HTR-8/SVneo (cell line): Measurements from ENCODE around the genes ITGA1, ARL15 and CDC20B.

GRCh38 chr5:52773973-52774568 is 13.6 kb upstream of the ITGA1 start:
- RRBS: no CpG with 5 or more reads among the region's 6 CpGs

GRCh38 chr5:52787893-52788776 is at the start of gene ITGA1:
Gene ITGA1 (plus strand): TSS chr5:52787916.
- RRBS: 2% methylated on average over 8 of the region's 50 CpGs

DNA sequence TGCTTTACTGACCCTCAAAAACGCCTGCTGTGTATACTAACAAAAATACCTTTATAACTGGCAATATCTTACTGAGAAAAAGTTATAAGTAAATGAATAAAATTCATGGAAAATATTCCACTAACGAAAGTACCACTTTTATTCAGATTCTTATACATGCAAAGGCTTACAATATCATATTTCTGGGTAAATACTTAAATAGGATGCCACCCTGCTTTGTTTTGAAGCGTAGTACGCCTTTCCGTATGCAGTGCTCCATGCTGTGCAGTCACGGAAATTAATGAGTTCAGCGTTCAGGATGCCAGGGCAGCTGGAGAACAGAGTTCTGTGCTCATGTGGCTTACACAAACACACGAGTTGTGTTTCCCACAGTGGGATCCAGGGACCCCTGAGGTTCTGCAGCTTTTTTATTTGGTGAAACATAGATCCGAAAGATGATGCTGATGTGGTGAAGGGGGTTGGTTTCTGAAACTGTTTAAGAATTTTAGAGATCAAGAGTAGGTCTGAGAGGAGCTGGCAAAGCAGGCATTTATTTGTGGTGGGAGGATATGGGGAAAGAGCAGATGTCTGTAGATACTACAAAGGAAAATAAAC is 52.5 kb downstream of the ITGA1 start:
- RRBS: no CpG with 5 or more reads among the region's 9 CpGs

DNA sequence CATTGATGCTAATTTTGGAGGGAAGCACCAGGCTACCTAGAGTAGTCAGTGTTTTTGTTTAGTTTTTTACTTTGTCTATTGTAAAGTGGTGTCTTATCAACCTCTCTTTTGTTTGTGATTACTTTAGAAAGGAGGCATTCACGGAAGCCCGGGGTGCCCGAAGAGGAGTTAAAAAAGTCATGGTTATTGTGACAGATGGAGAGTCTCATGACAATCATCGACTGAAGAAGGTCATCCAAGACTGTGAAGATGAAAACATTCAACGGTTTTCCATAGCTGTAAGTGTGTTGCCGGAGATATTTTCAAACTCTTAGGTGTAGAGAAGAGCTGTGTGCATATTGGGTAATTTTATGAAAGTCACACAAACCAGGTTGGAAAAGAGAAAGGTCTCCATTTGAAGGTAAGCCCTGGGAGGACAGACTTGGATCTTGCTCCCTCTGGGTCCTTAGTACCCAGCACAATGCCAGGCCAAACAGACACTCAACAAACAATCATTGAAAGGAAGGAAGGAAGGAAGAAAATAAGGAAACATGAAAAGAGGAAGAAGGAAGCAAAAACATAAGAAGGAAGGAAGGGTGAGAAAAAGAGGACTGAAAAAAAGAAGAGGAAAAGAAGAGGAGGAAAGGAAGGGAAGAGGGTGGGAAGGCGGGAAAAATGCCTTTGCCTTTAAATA is 100.1 kb downstream of the ITGA1 start:
- RRBS: no CpG with 5 or more reads among the region's 7 CpGs

DNA sequence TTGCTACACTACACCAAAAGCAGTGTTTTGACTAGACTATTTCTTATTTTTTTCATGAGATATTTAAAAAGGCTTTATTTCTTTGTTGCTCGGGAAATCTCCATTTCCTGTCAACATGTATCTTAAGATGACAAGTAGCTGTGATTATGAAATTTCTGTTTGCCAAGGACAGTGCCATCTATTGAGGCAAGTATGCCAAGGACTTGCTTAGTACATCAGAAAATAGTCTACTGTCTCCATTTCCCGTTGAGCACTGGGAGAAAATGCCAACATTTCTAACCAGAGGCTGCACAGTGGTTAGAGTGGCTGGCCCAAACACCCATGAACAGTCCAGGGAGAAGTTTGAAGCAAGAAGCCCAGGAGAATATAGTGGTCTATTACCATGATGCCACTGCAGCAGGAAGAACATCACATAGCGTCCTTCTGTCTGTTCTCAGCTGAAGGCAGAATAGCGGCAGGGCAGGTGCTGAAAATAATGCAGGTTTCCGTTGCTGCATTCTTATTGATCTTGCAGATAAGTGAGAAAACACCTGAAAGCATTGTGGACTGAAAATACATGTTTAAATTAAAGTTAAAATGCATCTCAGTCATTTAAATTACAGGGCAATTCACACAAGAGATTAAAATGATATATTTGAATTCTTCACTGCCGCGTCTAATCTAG is 93.2 kb upstream of the ITGA2 start:
- RRBS: no CpG with 5 or more reads among the region's 7 CpGs

GRCh38 chr5:52987569-52988273 is 1.4 kb upstream of the ITGA2 start:
- RRBS: 0% methylated on average over 1 of the region's 5 CpGs

GRCh38 chr5:53006674-53007413 is 17.7 kb downstream of the ITGA2 start:
- RRBS: no CpG with 5 or more reads among the region's 4 CpGs

GRCh38 chr5:53485789-53486660 is 5.6 kb downstream of the FST start:
- RRBS: no CpG with 5 or more reads among the region's 8 CpGs

GRCh38 chr5:53984028-53984811 is 326.2 kb downstream of the ARL15 start:
- RRBS: no CpG with 5 or more reads among the region's 3 CpGs

DNA sequence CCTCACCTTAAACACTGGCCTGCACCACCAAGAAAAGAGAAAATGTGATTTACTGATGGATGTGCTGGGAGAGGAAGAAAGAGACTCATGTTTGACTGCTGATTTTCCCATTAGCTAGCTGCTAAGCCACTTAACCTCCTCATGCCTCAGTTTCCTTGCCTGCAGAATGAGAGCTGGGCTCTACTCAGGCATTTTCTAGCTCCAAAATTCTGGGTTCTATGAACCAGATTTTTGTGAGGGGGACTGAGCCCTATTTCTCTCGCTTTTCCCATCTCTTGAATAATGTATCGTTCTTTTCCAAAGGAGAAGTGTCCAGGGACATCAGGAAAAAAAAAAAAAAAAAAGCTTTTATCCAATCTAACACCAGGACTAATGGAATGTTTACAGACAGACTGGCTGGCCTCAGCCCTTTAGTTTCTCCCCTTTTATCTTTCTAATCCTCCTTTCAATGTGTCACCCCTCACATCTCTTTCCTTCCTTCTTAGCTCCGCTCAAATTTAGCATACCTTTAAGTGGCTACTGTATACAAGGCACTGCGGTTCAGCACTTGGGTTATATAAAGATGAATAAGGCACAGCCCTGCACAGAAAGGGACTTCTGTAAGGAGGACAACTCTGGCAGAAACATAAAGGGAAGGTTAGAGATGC is 312.3 kb downstream of the ARL15 start:
- RRBS: no CpG with 5 or more reads among the region's 4 CpGs

DNA sequence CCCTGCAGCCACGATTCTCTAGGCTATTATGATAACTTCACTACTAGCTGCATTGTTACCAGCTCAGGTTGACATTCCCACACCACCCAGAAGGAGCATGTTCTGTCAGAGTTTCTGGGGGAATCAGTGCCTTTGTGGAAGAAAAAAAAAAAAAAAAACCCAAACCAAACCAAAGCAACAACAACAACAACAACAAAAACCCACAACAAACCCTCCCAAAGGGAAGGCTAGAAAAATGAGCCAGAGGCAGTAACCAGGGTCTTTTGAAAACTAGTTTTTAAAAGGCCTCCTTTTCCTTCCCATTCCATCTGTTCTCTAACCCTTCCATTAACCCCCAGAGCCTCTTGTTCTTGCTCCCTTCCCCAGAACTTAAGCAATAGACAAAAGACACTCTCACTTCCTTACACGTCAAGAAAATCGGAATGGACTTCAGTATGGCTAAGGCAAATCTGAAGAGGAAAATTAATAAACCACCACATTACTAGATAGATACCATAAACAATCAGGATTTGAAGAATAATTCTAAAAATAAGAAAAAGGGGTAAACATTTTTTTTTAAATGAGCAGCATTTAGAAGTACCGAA is 292.8 kb downstream of the ARL15 start:
- RRBS: no CpG with 5 or more reads among the region's 4 CpGs

- RRBS: no CpG with 5 or more reads among the region's 6 CpGs
These were observed 263.8 kb downstream of the ARL15 start for GRCh38 chr5:54046419-54047028.

GRCh38 chr5:54049888-54050645 is 260.3 kb downstream of the ARL15 start:
- RRBS: no CpG with 5 or more reads among the region's 4 CpGs

DNA sequence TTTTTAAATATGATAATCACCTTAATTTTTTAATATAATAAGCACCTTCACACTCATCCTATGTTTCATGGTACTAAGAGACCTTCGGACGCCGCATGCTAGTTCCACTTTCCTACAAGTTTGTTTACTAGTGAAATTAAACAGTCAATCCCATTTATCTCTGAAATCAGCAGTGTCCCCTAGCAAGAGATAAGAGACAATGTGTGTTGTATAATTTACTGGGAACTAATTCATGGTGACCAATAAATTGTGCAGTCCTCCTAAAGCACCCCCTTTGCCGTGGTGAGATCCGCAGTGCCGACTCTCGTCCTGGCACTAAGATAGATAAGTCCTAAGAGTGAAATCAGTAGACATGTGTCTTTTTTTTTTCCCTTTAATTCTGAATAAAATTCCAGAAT is 89.8 kb downstream of the ARL15 start:
- RRBS: no CpG with 5 or more reads among the region's 7 CpGs

GRCh38 chr5:54307552-54307985 is 2.8 kb downstream of the ARL15 start:
- RRBS: no CpG with 5 or more reads among the region's 3 CpGs

DNA sequence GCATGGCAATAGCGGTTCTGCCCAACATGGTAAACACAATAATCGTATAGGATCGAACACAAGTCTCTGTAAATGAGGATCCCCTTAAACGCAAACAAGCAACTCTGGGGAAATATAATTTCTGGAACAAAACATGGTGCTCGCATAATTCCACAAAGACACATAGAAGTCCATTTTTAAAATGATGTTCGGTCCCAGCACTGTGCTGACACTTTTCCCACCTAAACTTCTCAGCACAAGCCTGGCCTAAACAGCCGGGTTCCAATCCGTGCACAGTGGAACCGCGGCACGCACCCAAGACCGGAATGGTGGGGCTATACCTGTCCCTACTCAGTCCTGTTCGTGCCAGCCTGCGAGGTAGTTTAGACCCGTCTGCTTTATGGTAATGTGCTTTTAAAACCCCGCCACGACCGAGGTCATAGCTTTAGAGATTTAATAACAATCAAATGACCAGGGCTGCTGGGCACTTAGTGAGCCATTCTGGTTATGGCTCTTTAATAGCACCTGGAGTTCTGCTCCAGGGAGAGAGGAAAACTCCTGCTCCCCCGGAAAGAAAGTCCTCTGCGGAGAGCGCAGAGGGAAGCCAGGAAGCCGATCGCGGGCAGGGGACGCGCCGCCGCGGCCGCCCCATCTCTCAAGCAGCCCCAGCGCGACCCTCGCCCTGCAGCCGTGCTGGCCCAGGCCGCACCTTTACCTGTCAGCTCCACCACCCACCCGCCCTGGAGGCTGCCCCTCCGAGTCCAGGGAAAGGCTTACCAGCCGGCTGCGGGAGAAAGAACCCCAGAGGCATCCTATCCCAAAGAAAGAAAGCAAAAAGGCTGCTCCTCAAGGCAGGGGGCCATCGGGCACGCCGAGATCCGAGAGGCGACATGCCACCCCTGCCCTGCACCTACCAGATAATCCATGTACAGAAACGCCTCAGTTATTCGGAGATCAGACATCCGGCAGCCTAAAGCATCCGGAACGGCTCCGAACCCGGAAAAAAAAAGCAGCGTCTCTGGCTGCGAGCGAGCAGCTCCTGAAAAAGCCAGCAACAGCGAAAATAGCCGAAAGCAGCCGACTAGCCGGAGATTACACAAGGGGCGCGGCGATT is at the start of gene ARL15:
TSS of gene ARL15 (minus strand) at position 1,035 of the 1,093 bp plus-strand sequence.
- RRBS: 4% methylated on average over 17 of the region's 61 CpGs

DNA sequence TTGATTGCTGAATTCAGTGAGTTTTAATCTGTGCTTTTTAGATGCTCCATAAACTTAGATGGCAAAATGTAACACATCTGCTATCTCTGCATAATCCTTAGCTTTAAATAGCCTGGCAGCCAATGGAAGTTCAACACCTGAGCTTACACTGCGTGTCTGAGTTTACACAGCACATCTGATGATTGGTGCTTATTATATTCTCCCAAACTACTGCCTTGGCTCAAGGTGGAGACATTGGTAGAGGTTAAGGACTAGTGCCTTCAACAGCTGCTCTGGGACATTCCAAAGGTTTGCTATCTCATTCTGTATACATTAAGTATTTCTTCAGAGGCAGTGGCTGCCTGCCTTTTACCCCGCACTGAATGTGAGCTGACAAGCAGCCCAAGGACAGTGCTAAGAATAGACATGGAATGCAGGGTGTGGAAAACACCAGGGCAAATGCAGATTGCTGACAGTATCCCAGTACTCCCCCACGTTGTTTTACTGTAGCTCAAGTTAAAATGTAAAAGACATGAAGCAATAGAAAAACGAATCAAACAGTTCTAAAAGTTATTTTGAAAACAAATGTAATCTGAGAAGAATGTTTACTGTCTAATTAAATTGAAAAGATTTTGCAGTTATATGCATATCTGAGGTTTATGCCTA is 1.6 kb downstream of the HSPB3 start:
- RRBS: no CpG with 5 or more reads among the region's 4 CpGs

DNA sequence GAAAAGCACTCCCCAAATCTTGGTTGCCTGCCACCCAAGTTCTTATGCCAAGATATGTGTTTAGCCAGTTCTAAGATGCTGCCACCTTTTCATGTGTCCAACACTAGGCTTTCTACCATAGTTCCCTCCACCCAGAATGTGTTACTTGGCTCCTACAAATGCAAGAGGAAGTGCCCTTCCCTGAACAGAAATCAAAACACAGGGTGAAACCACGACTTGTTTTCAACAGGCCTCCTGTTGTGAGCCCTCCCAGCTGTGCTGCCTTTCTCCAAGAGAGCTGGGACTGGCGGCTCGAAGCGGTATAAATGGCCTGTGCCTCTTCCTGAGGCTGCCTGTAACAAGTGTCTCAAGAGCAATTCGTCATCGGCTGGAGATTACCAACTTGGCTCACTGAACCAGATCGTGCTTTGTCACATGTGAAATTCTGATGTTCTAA is 129.1 kb downstream of the SNX18 start:
- RRBS: no CpG with 5 or more reads among the region's 7 CpGs

GRCh38 chr5:54673396-54674393 is 156.1 kb downstream of the SNX18 start:
- RRBS: no CpG with 5 or more reads among the region's 4 CpGs

DNA sequence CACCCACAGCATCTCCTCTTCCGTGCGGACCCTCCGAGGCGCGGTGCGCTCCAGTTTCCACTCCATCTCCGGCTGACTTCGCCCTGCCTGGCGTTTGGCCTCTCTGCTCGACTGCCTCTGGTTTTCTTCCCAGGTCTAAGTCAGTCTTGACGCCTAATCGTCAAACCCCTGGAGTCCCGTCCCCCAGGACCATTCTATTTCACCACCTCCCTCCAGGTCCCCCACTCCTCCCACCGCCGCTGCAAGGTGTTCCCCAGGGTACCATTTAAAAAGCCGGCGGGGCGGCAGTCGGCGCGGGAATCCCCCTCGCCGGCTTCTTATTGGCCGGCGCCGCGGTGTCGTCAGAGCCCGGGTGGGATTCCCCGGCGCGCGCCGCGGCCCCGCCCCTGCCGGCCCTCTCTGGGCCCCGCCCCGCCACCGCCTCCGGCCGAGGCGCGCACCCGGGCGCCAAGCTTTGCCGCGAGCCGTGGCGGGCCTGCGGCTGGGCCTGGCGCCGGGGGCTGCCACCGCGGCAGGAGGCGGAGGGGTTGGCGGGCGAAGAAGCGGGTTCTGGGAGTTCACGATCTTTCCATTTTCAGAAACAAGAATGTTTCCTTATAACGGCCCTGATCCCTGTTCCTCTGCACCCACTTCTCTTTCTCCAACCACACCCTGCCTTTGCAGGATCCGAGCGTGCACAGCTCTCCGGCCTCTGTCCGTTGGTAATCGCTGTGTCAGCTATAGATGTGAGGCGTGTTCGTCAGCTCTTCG is at the start of gene CDC20B:
TSS of gene CDC20B (minus strand) at position 243 of the 750 bp plus-strand sequence.
- RRBS: 2% methylated on average over 17 of the region's 69 CpGs